K562 (cell line): ENCODE measurements around a stretch of chr3.

DNA sequence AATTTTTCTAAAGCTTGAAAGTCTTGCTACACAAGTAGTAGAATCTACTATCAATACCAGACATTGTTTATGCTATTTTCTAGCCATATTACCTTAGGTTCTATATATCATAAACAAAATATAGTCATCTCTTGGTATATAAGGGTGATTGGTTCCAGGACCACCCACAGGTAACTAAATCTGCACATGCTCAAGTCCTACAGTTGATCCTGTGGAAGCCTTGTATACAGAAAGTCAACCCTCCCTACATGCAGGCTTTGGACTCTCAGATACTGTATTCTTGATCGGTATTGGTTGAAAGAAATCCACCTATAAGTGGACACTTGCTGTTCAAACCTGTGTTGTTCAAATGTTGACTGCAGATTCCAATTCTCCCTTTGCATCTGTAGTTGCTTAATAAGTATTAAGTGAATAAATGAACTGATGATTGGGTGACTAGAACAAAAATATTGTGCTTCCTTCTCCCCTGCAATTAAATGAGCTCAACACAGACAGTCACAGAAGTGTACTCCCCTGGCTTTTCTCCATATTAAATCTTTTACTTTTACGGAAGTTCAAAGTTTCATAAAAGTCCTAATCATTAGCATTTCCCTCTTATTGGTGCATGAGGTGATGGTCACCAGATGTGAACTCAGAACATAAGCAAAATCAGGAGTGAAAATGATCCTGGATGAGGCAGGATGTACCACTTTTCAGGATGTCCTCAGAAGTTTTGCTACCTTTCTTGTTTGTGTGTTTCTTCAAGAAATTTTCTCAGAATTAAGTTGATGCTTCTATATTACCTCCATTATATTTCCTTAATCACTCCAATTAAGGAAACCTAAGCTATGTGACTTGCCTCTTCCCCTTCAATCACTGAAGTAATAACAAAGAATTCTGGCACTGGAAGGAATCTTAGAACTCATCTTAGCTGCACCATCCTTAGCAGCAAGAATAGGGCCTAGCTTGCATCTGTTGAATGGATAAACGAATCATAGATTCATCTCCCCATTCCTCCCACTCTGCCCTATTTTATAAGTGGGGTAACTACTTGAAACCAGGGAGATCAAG, 4.4 kb downstream of the CLDN1 start:
- RAMPAGE, long total RNA = no peak
- RRBS = no CpG with 5 or more reads among the region's 3 CpGs
PRO-cap:
- standard = no peak
- CoPRO, capped RNA only, 2 experiments = no peak in any of the 2 experiments
- CoPRO, capped and uncapped RNA, 2 experiments = no peak in any of the 2 experiments
- CoPRO, uncapped RNA only, 2 experiments = no peak in any of the 2 experiments
CAGE:
- cytosol, long polyA plus RNA = no peak
- long polyA plus RNA = no peak
- nucleolus, long total RNA = no peak
- nucleus, long polyA plus RNA = no peak

DNA sequence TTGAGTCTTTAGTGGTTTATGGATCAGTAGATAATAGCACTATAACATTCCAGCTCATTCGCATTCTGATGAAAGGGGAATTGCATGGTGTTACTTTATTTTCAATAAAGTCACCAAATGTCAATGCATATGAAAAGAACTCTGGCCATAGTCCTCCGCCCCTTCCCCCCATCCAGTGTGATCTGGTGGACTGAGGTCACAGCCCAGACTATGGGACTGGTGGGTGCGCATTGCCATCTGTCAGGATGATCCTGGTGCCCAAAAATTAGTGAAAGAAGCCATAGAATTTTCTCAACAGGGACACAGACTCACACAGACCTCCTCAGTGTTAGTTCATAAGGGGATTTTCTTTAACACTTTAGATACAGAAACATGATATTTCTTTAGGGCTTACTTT, 33.2 kb downstream of the IL1RAP start:
- RAMPAGE, long total RNA = no peak
- RRBS = no CpG with 5 or more reads among the region's 3 CpGs
PRO-cap:
- standard = no peak
- CoPRO, capped RNA only, 2 experiments = no peak in any of the 2 experiments
- CoPRO, capped and uncapped RNA, 2 experiments = no peak in any of the 2 experiments
- CoPRO, uncapped RNA only, 2 experiments = no peak in any of the 2 experiments
CAGE:
- cytosol, long polyA plus RNA = no peak
- long polyA plus RNA = no peak
- nucleolus, long total RNA = no peak
- nucleus, long polyA plus RNA = no peak

DNA sequence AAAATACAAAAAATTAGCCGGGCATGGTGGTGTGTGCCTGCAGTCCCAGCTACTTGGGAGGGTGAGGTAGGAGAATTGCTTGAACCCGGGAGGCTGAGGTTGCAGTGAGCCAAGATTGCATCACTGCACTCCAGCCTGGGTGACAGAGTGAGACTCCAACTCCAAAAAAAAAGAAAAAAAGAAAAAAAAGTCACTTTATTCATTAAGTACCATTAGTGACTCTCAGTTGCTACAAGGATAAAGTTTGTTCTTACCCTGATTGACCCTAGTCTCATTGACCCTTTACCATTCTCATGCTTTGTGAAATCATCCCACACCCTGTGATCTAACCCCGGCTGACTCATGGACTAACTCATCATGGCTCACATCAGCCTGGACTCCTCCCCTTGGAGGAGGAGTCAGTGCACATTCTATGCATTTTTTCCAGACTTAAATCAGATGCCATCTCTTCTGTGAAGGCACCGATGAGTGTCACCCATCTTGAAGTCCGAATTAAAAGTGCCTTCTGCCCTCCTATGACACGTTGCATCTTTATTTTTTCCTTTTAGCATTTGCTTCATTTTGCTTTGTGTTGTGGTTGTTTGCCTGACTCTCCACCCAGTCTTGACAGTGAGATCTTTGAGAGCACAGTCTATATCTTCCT, 71.9 kb downstream of the IL1RAP start:
- RAMPAGE, long total RNA = no peak
- RRBS = no CpG with 5 or more reads among the region's 6 CpGs
PRO-cap:
- standard = no peak
- CoPRO, capped RNA only, 2 experiments = no peak in any of the 2 experiments
- CoPRO, capped and uncapped RNA, 2 experiments = no peak in any of the 2 experiments
- CoPRO, uncapped RNA only, 2 experiments = no peak in any of the 2 experiments
CAGE:
- cytosol, long polyA plus RNA = no peak
- long polyA plus RNA = no peak
- nucleolus, long total RNA = no peak
- nucleus, long polyA plus RNA = no peak

- RAMPAGE, long total RNA = no peak
- RRBS = no CpG with 5 or more reads among the region's 1 CpG
PRO-cap:
- standard = no peak
- CoPRO, capped RNA only, 2 experiments = no peak in any of the 2 experiments
- CoPRO, capped and uncapped RNA, 2 experiments = no peak in any of the 2 experiments
- CoPRO, uncapped RNA only, 2 experiments = no peak in any of the 2 experiments
CAGE:
- cytosol, long polyA plus RNA = no peak
- long polyA plus RNA = no peak
- nucleolus, long total RNA = no peak
- nucleus, long polyA plus RNA = no peak
Observed at GRCh38 chr3:190720837-190721036, 141.8 kb downstream of the GMNC start.

DNA sequence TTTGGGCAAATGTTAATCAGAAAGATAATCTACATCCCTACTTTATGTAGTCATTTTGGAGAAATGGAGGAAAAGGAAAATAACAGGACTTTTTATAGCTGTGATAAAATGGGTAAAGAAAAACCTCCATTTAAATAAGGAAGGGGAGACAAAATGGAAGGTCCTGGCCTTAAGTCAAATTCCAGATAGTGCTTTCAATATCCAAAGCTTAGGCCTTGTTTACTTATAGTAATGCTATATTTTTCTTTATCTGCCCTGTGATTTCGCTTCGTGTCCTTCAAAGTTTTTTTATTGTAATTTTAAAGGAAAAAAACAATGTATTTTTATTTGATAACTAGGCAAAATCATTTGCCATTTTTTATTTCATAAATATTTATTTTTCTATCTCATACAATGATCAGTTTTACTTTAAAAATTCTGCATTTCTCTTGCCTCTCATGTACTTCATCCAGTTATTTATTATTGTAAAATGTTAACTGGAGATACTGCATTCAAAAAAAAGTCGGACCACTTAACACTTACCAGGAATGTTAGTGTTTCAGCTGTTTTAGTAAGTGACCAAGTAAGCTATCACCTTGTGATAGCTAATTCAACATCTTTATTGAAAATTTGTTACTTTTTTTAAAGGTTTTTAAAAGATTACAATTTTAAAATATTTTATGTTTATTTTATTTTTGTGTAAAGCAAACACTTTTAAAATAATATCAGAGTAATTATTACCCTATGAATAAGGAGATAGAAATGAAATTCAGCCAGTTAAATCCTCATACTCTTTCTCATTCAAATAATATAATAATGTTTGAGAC, 63.4 kb upstream of the UTS2B start:
- RAMPAGE, long total RNA = no peak
- RRBS = no CpG with 5 or more reads among the region's 3 CpGs
PRO-cap:
- standard = no peak
- CoPRO, capped RNA only, 2 experiments = no peak in any of the 2 experiments
- CoPRO, capped and uncapped RNA, 2 experiments = no peak in any of the 2 experiments
- CoPRO, uncapped RNA only, 2 experiments = no peak in any of the 2 experiments
CAGE:
- cytosol, long polyA plus RNA = no peak
- long polyA plus RNA = no peak
- nucleolus, long total RNA = no peak
- nucleus, long polyA plus RNA = no peak

GRCh38 chr3:191431454-191431896, 29.5 kb upstream of the PYDC2 start:
- RAMPAGE, long total RNA = no peak
- RRBS = no CpG with 5 or more reads among the region's 4 CpGs
PRO-cap:
- standard = no peak
- CoPRO, capped RNA only, 2 experiments = no peak in any of the 2 experiments
- CoPRO, capped and uncapped RNA, 2 experiments = no peak in any of the 2 experiments
- CoPRO, uncapped RNA only, 2 experiments = no peak in any of the 2 experiments
CAGE:
- cytosol, long polyA plus RNA = no peak
- long polyA plus RNA = no peak
- nucleolus, long total RNA = no peak
- nucleus, long polyA plus RNA = no peak

- RAMPAGE, long total RNA = no peak
- RRBS = no CpG with 5 or more reads among the region's 4 CpGs
PRO-cap:
- standard = no peak
- CoPRO, capped RNA only, 2 experiments = no peak in any of the 2 experiments
- CoPRO, capped and uncapped RNA, 2 experiments = no peak in any of the 2 experiments
- CoPRO, uncapped RNA only, 2 experiments = no peak in any of the 2 experiments
CAGE:
- cytosol, long polyA plus RNA = no peak
- long polyA plus RNA = no peak
- nucleolus, long total RNA = no peak
- nucleus, long polyA plus RNA = no peak
Observed at GRCh38 chr3:192570651-192571135, 156.6 kb downstream of the FGF12 start.

- RAMPAGE, long total RNA = no peak
- RRBS = no CpG with 5 or more reads among the region's 5 CpGs
PRO-cap:
- standard = no peak
- CoPRO, capped RNA only, 2 experiments = no peak in any of the 2 experiments
- CoPRO, capped and uncapped RNA, 2 experiments = no peak in any of the 2 experiments
- CoPRO, uncapped RNA only, 2 experiments = no peak in any of the 2 experiments
CAGE:
- cytosol, long polyA plus RNA = no peak
- long polyA plus RNA = no peak
- nucleolus, long total RNA = no peak
- nucleus, long polyA plus RNA = no peak
Observed at GRCh38 chr3:192727876-192728389, 592 bp upstream of the FGF12 start.

- RAMPAGE, long total RNA = no peak
- RRBS = no CpG with 5 or more reads among the region's 8 CpGs
PRO-cap:
- standard = no peak
- CoPRO, capped RNA only, 2 experiments = no peak in any of the 2 experiments
- CoPRO, capped and uncapped RNA, 2 experiments = no peak in any of the 2 experiments
- CoPRO, uncapped RNA only, 2 experiments = no peak in any of the 2 experiments
CAGE:
- cytosol, long polyA plus RNA = no peak
- long polyA plus RNA = no peak
- nucleolus, long total RNA = no peak
- nucleus, long polyA plus RNA = no peak
Observed at GRCh38 chr3:192898765-192899328, 18.8 kb downstream of the MB21D2 start.

DNA sequence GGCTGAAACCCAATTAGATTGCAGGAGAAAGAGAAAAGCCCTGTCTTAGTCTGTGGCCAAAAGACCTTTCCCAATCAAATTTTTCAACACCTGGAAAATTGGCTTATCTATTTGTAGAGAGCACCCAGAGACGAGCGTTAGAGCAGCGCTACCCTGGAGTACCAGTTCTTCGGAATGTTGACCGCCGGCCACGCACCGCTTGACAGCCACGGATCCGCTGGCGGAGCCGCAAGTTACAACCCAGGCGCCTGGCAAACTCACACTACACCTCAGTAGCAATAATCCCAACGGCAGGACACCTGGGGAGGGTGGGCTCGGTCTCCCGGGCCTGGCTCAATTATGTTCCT, 1.3 kb downstream of the MB21D2 start:
- RAMPAGE, long total RNA = no peak
- RRBS = no CpG with 5 or more reads among the region's 16 CpGs
PRO-cap:
- standard = no peak
- CoPRO, capped RNA only, 2 experiments = no peak in any of the 2 experiments
- CoPRO, capped and uncapped RNA, 2 experiments = no peak in any of the 2 experiments
- CoPRO, uncapped RNA only, 2 experiments = no peak in any of the 2 experiments
CAGE:
- cytosol, long polyA plus RNA = no peak
- long polyA plus RNA = no peak
- nucleolus, long total RNA = no peak
- nucleus, long polyA plus RNA = no peak

DNA sequence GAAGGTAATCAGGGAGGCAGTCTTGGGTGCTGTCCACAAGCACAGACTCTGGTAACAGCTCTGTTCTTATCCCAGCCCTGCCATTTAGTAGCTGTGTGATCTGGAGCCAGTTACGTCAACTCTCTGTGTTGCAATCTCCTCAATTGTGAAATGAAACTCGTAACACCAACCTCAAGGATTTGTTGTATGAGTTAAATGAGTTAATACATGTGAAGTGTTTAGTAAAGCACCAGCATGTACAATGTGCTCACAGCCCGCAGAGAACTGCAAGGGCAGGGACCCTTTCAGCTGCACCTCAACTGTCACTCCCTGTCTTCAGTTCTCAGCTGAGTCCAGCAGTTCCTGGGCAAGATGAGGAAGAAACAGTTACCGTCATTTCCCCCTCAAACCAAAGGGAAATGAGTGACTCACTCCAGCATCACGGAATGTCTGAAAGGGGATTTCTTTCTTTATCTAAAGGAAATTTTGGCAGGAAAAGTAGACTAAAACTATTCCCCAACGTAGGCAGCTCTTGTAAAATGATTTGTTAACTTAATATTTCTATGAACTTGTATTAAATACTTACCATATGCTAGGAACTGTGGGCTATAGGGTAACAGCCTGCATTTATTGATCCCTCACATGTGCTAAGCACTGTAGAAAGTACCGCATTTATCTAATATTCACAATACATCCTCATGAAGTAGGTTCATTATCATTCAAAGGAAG, 40.0 kb upstream of the MB21D2 start:
- RAMPAGE, long total RNA = no peak
- RRBS = no CpG with 5 or more reads among the region's 7 CpGs
PRO-cap:
- standard = no peak
- CoPRO, capped RNA only, 2 experiments = no peak in any of the 2 experiments
- CoPRO, capped and uncapped RNA, 2 experiments = no peak in any of the 2 experiments
- CoPRO, uncapped RNA only, 2 experiments = no peak in any of the 2 experiments
CAGE:
- cytosol, long polyA plus RNA = no peak
- long polyA plus RNA = no peak
- nucleolus, long total RNA = no peak
- nucleus, long polyA plus RNA = no peak

- RAMPAGE, long total RNA = no peak
- RRBS = no CpG with 5 or more reads among the region's 1 CpG
PRO-cap:
- standard = no peak
- CoPRO, capped RNA only, 2 experiments = no peak in any of the 2 experiments
- CoPRO, capped and uncapped RNA, 2 experiments = no peak in any of the 2 experiments
- CoPRO, uncapped RNA only, 2 experiments = no peak in any of the 2 experiments
CAGE:
- cytosol, long polyA plus RNA = no peak
- long polyA plus RNA = no peak
- nucleolus, long total RNA = no peak
- nucleus, long polyA plus RNA = no peak
Observed at GRCh38 chr3:193552847-193553243, 1.9 kb downstream of the ATP13A4 start.

- RAMPAGE, long total RNA = no peak
- RRBS = no CpG with 5 or more reads among the region's 3 CpGs
PRO-cap:
- standard = no peak
- CoPRO, capped RNA only, 2 experiments = no peak in any of the 2 experiments
- CoPRO, capped and uncapped RNA, 2 experiments = no peak in any of the 2 experiments
- CoPRO, uncapped RNA only, 2 experiments = no peak in any of the 2 experiments
CAGE:
- cytosol, long polyA plus RNA = no peak
- long polyA plus RNA = no peak
- nucleolus, long total RNA = no peak
- nucleus, long polyA plus RNA = no peak
Observed at GRCh38 chr3:193554032-193554642, 558 bp downstream of the ATP13A4 start.

- RAMPAGE, long total RNA = no peak
- RRBS = no CpG with 5 or more reads among the region's 18 CpGs
PRO-cap:
- standard = bidirectional peak, plus-strand start at chr3:193816747, minus-strand start at chr3:193816744; bidirectional peak, plus-strand start at chr3:193816783, minus-strand start at chr3:193816791; bidirectional peak, plus-strand start at chr3:193817170, minus-strand start at chr3:193817034
- CoPRO, capped RNA only, 2 experiments = no peak in any of the 2 experiments
- CoPRO, capped and uncapped RNA, 2 experiments = no peak in any of the 2 experiments
- CoPRO, uncapped RNA only, 2 experiments = no peak in any of the 2 experiments
CAGE:
- cytosol, long polyA plus RNA = no peak
- long polyA plus RNA = no peak
- nucleolus, long total RNA = no peak
- nucleus, long polyA plus RNA = no peak
Observed at GRCh38 chr3:193816438-193817425, 223.7 kb downstream of the OPA1 start.

- RAMPAGE, long total RNA = no peak
- RRBS = no CpG with 5 or more reads among the region's 11 CpGs
PRO-cap:
- standard = no peak
- CoPRO, capped RNA only, 2 experiments = no peak in any of the 2 experiments
- CoPRO, capped and uncapped RNA, 2 experiments = no peak in any of the 2 experiments
- CoPRO, uncapped RNA only, 2 experiments = no peak in any of the 2 experiments
CAGE:
- cytosol, long polyA plus RNA = no peak
- long polyA plus RNA = no peak
- nucleolus, long total RNA = no peak
- nucleus, long polyA plus RNA = no peak
Observed at GRCh38 chr3:193885687-193886277, 250.2 kb upstream of the HES1 start.

DNA sequence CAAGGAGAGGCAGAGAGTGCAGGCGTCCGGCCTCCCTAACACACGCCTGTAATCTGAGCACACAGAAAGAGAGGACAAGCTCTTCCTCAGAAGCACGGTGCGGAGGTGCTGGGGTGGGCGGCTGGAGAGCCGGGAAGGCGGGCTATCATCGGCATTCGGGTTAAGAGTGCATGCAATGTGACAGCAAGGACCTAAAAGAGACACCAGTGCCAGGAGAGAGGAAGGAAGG, 238.1 kb upstream of the HES1 start:
- RAMPAGE, long total RNA = no peak
- RRBS = 100% methylated on average over 1 of the region's 10 CpGs
PRO-cap:
- standard = no peak
- CoPRO, capped RNA only, 2 experiments = no peak in any of the 2 experiments
- CoPRO, capped and uncapped RNA, 2 experiments = no peak in any of the 2 experiments
- CoPRO, uncapped RNA only, 2 experiments = no peak in any of the 2 experiments
CAGE:
- cytosol, long polyA plus RNA = no peak
- long polyA plus RNA = no peak
- nucleolus, long total RNA = no peak
- nucleus, long polyA plus RNA = no peak

DNA sequence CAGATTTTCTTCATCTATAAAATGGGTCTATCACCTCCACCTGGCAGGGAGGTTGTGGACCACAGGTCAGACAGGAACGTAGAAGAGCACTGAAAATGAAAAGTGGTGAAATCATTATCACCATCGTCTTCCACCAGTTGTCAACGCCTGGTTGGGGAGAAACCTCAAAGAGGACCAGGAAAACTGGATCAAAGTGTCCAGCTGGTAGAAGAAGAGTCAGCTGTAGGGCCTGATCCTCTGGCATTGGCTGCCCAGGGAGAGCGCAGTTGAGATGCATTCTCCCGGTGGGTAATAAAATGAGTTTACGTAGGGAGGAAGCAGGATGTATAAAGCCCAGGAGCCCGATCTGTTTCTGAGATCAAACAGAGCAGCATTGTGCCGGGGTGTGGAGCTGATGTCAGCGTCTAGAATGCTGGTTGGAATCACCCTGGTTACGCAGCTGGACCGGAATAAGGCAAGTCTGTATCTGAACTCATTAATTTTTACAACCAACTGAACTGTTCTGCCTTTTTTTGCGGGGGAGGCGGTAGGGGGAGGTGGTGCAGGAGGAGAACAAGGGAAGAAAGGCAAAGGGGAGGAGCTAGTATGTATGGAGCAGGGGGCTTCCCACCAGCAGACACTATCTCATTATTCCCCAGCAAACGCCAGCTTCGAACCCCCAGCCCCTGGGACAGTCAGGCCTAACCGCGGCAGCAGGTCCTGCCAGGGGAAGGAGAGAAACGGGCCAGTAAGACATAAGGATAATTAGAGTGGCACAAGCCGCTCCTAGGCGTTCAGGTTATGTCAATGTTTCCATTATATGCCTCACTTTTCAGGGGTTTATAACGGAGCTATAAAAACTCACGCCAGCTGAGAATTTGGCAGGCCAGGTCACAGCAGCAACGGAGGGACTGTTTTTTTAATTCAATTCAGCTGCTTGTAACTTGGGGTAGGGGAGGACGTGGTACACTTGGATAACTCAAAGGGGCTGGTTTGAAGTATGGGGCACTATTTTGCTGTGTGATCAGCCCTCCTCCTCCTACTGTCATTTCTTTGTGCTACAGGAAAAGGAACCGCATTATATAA, 175.4 kb upstream of the HES1 start:
- RAMPAGE, long total RNA = no peak
- RRBS = 79% methylated on average over 6 of the region's 25 CpGs
PRO-cap:
- standard = no peak
- CoPRO, capped RNA only, 2 experiments = no peak in any of the 2 experiments
- CoPRO, capped and uncapped RNA, 2 experiments = no peak in any of the 2 experiments
- CoPRO, uncapped RNA only, 2 experiments = no peak in any of the 2 experiments
CAGE:
- cytosol, long polyA plus RNA = no peak
- long polyA plus RNA = no peak
- nucleolus, long total RNA = no peak
- nucleus, long polyA plus RNA = no peak

DNA sequence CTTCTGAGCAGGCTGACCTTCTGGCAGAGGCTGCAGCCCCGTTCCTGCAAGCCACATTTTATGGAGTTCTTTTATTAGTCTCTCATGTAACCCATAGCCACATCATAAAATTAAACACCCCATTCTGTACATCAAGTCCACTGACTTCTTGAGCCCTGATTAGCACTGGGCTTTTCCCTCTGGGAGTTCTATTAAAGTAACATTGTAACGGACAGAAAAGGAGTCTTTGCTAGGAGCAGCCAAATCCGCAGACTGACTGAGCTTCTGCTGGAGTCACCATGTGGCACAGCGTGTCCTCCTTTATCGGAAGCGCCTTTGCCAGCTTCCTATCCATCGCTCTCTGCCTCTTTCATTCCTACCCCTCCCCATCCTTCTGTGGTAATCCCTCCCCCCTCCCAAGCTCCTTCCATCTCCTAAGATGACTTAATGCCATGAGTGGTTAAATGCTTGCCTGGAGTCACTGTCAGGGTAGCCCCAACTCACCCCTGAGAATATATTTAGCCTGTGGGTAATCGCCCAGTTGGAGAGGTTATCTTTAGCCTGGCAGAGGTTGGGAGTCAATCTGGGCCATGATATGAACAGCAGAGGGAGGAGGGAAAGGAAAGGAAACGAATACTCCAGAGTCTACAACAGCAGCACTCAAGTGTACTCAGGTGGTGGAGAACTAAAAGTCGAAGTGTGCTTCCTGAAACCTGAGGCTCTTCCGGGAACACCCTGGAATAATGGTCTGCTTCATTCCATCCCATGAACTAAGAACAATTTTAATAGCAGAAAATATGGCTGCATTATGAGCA, 138.3 kb upstream of the HES1 start:
- RAMPAGE, long total RNA = no peak
- RRBS = no CpG with 5 or more reads among the region's 11 CpGs
PRO-cap:
- standard = no peak
- CoPRO, capped RNA only, 2 experiments = no peak in any of the 2 experiments
- CoPRO, capped and uncapped RNA, 2 experiments = no peak in any of the 2 experiments
- CoPRO, uncapped RNA only, 2 experiments = no peak in any of the 2 experiments
CAGE:
- cytosol, long polyA plus RNA = no peak
- long polyA plus RNA = no peak
- nucleolus, long total RNA = no peak
- nucleus, long polyA plus RNA = no peak